SJSA1 (cell line): Measurements from ENCODE around the genes MED26 and ANKLE1.

DNA sequence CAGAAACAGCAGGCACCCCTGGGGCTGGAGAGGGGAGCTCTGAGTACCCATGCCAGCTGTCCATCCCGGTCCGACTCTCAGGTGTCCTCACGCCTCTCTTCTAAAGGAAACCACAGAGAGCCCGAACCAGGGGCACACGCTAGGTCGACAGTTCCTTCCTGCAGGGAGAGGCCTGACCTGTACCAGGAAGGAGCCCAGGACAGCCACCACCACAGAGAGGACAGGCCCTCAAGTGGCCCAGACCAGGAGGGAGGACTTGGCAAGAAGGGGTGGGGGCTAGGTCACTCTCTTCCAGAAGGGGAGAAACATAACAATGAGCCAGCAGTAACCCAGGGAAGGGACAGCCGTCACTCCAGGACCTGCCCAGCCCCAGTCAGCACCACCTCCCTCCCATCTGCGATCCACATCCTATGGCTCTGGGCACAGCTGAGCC, 13.0 kb upstream of the SLC35E1 start:
- RAMPAGE, long total RNA = no peak

GRCh38 chr19:16594085-16594571, 21.9 kb upstream of the SLC35E1 start:
- RAMPAGE, long total RNA = no peak

- RAMPAGE, long total RNA = no peak
Observed at GRCh38 chr19:16607243-16607561, 20.8 kb downstream of the MED26 start.

GRCh38 chr19:16627615-16628320, at the start of gene MED26:
MED26 (minus strand) TSS chr19:16628204.
- RAMPAGE, long total RNA = no peak

DNA sequence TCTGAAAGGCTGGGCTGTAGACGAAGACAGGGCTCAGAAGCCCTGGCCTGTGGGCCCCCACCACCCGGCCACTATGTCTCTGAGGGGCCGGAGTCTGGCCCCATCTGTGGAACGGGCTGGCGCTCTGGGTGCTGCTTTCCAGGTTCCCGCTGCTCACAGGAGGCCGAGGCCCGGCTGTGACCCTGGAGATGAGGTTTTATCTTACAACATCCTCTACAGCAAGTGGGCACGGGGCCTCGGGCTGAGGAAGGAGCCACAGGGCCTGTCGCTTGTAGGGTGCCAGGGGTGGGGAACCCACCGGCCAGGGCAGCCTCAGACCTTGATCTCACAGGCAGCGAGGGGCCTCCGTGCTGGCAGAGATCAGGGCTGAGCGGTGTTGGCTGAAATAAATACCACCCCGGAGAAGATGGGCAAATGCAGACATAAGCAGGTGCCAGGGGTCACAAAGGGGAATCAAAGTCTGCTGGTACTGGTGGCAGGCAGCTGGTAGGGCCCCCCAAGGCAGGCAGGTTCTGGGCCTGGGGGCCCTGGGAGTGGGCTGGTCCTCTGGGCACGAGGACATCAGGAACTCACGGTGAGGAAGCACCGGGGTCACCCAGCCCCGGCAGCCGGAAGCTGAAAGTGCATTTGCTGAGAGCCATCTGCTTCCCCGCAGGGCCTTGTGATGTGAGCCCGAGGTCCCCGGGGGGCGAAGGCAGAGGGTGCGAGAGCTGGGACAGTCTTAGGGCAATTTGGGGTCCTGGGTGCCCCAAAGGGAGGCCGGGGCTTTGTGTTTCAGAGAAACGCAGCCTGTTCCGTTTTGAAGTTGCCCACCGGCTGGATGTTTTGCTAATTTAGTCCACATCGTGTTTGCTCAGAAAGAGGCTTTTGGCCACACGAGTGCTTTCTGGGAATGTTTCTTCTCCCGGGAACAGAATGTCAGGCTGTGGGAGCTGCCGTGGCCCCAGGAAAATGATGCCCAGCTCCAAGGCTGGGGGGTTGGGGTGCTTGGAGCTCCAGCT, 4.7 kb downstream of the F2RL3 start:
- RAMPAGE, long total RNA = no peak

DNA sequence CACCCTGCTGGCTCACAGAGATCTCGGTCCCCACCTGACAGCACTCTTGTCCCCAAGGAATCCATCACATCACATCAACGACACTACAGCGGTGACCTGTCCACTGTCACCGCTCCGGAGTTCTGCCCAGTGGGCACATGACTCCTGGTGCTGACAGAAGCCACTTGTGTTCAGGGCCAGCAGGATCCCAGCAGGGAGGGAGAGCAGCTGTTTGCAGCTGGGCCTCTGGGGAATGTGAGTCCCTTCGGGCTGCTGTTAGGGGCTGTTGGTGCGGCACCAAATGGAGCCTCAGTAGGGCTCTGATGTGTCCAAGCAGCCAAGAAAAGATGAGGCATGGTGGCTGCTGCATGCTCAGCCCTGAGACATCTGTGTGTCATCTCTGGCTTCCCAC, 55.8 kb downstream of the F2RL3 start:
- RAMPAGE, long total RNA = no peak

DNA sequence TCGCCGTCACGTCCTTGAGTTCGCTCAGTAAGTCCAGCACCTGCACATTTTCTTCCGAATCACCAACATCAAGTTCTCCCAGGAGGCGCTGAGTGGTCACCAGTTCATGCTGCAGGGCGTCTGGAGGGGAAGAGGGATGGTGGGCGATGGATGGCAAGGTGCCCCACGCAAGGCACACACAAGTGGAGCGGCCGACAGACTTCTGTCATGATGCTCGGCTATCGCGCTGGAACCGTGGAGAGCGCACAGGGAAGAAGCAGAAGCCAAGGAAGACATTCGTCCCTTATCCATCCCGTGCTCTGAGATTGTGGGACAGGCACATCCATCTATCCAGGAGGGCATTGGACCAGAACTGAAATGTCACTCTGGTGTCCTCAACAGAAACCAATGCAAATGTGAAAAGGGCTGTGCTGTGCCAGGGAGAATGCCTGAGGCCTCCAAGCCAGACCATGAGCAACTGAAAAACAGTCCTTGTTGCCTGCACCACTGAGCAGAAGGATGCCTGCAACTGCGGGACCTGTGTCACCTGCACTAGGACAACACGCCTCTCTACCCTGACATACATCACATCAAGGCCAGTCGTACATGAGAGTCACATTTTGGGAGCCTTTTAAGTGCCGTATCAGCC, 22.3 kb downstream of the HAUS8 start:
- RAMPAGE, long total RNA = no peak

DNA sequence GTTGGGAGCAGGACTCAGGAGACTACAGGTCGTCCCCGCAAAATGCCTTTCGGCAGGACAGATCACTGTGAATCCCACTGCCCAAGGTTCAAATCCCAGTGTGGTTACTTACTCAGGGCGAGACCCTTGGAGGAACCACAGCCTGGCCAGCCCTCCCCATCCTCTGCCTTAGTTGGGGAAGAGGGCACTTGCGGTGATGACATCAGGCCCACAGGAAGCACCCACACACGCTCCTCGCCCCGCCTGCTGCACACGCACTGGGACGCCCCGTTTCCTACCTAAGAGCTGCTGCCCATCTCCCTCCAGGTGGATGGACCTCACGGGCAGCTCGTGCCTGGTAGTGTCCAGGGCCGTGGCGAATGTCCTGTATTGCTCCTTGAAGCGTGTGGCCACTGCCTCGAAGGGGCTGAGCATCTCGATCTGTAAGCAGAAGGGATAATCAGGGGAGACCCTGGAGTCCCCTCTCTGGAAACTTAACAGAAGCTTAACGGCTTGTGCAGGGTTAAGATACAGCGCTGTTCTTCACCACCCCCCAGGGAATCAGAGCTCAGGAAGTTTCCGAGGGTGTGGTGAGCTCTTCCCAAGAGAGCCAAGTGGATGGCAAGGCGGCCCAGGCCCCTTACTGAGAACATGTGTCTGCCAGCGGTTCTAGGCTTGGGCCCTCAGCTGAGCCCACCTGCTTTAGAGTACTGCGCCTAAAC, 19.5 kb downstream of the HAUS8 start:
- RAMPAGE, long total RNA = no peak

- RAMPAGE, long total RNA = no peak
Observed at GRCh38 chr19:17077800-17078366, 2.3 kb downstream of the MYO9B start.

- RAMPAGE, long total RNA = no peak
Observed at GRCh38 chr19:17109757-17110646, 34.4 kb downstream of the MYO9B start.

- RAMPAGE, long total RNA = no peak
Observed at GRCh38 chr19:17177943-17178494, 37.1 kb upstream of the USE1 start.

DNA sequence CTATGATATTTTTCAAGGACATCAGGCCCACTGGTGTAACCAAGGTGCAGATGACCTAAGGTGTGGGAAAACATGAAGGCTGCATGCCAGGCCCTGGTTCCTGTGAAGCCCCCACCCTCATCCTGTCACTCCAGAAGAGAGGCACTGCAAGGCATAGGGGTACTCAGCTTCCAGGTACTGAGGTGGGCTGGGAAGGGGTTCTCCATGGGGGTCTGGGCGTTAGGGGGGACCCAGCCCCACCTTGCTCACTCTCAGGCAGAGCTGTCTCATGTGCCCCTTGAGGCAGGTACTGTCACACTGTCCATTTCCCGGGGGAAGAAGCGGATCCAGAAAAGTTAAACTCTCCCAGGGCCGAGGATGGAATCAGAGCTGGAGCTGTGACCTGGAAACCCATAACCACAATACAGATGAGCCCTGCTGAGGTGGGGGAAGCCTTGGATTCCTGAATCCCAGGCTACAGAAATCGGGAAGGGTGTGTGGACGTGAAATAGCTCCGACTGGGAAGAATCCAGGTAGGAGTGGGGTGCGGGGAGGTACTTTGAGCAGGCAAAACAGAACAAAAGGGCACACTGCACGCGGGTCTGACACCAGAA, 618 bp upstream of the USE1 start:
- RAMPAGE, long total RNA = no peak

DNA sequence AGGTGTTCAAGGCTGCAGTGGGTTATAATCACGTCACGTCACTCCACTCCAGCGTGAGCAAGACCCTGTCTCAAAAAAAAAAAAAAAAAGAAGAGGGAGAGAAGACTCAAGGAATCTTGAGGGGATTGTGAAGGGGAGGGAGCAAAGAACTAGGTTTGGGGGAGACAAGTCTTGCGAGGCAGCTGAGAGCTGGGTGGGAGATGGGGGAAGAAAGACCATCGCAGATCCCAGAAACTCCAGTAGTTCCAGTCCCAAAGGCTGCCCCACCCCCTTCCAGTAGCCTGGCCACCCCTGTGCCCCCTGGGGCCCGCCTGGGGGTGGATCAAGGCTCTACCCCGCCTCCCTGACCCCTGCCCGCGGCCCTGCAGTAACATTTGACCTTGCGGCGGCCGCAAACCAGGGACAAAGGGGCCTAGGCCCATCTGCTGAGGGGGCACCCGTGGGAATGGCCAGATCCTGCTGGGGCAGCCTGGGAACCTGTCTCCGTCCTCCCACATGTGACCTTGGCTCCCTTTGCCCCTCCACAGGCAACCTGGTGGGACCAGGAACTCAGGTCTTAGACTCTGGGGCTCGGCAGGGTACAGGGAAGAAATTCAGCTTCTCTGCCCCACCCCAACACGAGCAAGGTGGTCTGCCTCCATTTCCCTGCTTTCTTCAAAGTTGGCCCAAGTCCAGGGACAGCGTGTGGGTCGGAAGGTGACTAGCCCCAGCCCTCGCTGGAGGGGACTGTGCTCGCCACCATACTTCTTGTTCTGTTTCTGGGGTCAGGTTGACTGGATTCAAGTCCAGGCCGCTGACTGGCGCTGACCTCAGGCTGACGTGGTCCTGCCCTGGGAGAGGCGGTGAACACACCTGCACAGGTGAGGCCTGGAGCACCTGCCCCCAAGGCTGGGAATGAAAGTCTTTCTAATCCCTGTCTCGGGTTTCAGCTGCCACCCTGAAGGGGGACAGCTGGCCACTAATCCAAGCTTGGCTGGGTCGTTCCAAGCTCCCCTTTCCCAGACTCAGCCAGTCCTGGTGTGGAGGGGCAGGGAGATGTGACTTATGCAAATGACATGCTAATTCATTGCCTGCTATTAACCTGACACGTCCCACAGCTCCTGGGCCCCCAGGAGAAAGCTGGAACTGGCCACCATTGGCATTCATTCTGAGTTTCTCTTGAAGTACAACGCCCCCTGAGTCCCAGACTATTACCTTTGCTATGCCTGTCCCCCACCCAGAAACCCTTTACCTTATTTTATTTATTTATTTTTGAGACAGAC, 2.4 kb upstream of the NR2F6 start:
- RAMPAGE, long total RNA = no peak

GRCh38 chr19:17281405-17282241, at the start of gene ANKLE1:
ANKLE1 (plus strand) TSS chr19:17281901.
- RAMPAGE, long total RNA = no peak

DNA sequence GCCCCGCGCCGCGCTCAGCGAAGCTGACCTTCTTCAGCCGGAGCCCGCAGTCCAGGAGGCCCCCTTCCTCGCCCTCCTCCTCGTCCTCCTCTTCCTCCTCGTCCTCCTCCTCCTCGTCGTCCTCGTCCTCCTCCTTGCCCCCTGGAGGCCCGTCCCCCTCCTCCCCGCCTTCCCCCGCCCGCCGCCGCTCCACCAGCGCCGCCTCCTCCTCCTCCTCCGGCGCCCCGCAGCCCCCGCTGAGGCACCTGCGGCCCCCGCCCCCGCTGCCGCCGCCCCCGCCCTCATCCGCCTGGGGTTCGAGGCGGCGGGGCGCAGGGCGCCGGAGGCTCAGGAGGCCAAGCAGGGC, 6.2 kb downstream of the ANO8 start:
- RAMPAGE, long total RNA = no peak

- RAMPAGE, long total RNA = no peak
Observed at GRCh38 chr19:17332470-17332720, 2.3 kb downstream of the ANO8 start.

GRCh38 chr19:17332721-17333335, 1.8 kb downstream of the ANO8 start:
- RAMPAGE, long total RNA = no peak

- RAMPAGE, long total RNA = no peak
Observed at GRCh38 chr19:17338795-17339470, 1.6 kb downstream of the GTPBP3 start.

GRCh38 chr19:17347280-17347966, 10.1 kb downstream of the GTPBP3 start:
- RAMPAGE, long total RNA = no peak

DNA sequence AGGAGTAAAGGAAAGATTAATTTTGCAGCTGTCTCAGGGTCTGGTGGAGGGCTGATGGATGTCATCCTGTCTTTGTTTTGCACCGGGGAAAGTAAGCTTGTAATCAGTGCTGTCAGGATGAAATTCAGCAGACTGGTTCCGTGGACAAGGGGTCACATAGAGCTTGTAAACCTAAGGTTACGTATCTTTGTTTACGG, 7.2 kb upstream of the MVB12A start:
- RAMPAGE, long total RNA = no peak